Mammary epithelial cell (primary cell): ENCODE results near the genes LILRB3, LILRA5, CDC42EP5, LILRB1, GP6, TNNI3 and COX6B2.

DNA sequence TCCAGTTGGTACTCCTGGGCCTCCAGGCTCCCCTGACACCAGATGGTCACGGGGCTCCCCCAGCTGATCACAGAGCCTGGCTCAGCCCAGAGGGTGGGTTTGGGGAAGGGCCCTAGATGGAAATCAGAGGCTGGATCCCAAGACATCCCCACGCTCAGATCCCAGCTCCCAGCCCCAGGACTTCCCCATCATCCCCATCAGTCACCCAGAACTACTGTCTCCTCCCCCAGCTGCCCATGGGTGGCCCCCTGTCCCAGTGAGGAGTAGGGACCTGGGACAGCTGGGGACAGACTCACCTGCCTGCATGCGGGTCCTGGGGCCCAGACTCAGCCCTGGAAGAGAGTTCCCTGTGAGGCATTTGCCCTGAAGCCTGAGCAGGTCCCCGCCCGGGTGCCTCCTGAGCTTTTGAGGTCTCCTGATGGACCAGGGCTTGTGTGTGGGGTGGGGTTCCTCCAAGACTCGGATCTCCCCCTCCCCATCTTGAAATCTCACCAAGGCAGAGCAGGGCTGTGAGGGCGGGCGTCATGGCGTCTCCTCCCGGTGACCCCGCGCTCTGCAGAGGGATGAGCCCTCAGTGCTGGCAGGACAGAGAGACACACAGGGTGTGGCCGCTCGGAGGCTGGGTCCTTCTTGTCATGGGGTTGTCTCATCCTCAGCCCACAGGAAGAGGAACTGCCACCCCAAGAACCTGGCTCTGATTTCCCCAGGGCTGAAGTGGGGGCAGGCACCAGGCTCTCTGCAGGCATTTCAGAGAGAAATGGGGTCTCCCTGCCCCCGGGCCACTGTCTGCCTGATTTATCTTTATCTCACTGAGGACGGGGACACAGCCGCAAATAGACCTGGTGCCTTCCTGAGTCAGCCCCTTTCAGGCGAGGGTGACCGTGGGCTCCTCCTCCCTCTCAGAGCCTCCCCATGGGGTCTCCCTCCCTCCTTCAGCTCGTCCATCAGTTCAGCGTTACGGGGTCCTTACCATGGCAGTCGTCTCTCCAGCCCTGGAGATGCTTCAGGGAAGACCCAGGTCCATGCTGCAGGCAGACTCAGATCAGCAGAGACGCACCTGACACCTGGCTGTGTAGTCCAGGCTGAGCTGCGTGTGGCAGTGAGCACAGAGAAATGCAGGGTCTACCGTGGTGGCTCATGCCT, at the start of gene LILRB3:
Gene LILRB3, minus strand, starts transcription at position 557 of the 1,143 bp plus-strand sequence.
- CAGE, long polyA plus RNA, result no peak
- RRBS, result no CpG with 5 or more reads among the region's 26 CpGs

DNA sequence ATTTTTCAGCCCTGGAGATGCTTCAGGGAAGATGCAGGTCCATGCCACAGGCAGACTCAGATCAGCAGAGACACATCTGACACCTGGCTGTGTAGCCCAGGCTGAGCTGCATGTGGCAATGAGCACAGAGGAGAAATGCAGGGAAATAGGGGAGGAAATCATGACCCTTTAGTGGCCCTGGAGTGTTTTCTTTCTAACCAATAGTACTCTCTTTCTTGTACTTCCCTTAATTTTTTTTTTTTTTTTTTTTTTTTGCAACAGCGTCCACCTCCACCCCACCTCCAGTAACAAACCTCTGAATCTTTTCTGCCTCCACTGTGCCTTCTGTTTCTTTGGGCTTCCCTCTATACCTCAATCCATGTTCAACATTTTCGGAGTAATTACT, at the start of gene LILRA5:
Gene LILRA5, minus strand, starts transcription at position 139 of the 385 bp plus-strand sequence.
- CAGE, long polyA plus RNA, result no peak
- RRBS, result no CpG with 5 or more reads among the region's 2 CpGs

- CAGE, long polyA plus RNA, result no peak
- RRBS, result no CpG with 5 or more reads among the region's 11 CpGs
These were observed 4.2 kb upstream of the LENG8 start for GRCh38 chr19:54444731-54445267.

DNA sequence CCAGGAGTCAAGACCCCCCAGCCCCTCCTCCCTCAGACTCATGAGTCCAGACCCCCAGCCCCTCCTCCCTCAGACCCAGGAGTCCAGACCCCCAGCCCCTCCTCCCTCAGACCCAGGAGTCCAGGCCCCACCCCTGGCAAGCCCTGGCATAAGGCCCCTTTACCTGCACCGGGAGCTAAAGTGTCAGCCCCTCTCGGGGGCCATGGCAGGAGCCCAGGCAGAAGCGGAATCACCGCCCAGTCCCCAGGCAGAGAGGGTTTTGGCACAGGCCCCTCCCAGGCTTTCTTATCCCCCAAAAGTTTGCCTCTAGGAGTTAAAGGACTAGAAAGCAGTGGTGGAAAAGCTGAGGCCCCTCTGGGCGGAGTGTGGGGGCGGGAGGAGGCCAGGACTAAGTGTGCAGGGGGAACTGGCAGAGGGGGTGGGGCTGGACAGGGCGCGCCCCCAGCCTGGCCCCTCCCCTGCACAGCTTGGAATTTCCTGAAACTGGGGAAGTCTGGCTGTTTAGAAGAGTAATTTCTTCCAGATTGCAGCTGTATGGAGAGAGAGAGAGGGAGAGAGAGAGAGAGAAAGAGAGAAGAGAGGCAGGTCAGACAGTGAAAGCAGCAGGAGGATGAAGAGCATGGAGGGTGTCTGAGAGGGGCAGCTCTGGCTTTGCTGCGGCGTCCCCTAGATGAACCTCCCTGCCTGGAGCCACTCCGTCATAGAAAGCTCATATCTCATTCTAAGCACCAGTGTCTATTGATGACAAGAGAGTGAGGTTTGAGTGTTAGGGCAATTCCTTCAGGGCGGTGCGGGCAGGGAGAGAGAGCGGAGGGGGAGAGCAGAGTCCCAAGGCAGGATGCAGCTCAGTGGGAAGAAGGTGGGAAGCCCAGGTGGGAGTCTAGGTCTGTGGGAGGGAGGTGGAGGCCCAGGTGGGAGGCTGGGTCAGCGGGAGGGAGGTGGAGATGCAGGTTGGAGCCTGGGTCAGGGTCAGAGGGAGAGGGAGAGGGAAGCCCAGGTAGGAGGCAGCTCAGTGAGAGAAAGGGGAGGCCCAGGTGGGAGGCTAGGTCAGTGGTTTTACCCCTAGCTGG, at the start of gene CDC42EP5:
Gene CDC42EP5, minus strand, starts transcription at position 396 of the 1,070 bp plus-strand sequence.
- CAGE, long polyA plus RNA, result no peak
- RRBS, result no CpG with 5 or more reads among the region's 15 CpGs

DNA sequence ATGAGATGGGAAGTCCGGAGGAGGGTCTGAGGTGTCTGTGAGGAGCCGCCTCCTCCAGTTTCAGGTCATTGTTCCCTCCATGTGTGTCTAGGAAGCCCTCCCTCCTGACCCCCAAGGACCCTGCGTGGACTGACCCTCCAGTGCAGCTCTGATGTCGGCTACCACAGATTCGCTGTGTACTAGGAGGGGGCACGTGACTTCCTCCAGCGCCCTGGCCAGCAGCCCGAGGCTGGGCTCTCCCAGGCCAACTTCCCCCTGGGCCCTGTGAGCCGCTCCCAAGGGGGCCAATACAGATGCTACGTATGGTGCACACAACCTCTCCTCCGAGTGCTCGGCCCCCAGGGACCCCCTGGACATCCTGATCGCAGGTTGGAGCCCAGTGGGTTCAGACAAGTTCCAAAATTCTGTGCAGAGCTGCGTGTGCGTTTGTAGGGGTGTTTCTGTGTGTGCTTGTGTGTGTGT, 21.7 kb upstream of the LILRA2 start:
- CAGE, long polyA plus RNA, result no peak
- RRBS, result no CpG with 5 or more reads among the region's 15 CpGs

DNA sequence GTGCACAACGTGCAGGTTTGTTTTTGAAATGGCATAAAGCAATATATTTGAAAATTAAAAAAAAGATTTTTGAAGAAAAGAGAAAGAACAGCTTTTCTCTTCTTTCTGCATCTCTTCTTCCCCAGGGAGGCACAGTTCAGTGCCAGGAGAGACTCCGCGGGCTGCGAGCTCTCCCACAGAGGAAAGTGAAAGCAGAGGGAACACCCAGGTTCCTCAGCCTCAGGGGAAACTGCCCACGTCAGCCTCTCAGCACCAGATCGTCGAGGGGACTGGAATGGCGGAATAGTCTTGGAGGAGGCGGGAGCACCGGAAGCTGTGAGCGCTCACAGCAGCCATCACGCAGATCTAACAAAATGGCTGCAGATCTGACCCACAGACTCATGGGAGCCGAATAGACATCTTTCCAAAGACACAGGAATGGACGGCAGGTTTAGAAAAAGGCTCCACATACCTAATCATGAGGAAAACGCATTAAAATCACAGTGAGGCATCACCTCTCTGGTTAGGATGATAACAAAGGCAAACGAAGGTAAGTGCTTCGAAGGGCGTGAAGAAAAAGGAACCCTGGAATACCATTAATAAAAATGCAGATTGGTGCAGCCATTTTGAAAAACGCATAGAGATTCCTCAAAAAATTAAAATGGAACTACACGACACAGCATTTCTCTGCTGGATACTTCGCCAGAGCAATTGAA, 11.8 kb upstream of the LILRA2 start:
- CAGE, long polyA plus RNA, result no peak
- RRBS, result no CpG with 5 or more reads among the region's 21 CpGs

DNA sequence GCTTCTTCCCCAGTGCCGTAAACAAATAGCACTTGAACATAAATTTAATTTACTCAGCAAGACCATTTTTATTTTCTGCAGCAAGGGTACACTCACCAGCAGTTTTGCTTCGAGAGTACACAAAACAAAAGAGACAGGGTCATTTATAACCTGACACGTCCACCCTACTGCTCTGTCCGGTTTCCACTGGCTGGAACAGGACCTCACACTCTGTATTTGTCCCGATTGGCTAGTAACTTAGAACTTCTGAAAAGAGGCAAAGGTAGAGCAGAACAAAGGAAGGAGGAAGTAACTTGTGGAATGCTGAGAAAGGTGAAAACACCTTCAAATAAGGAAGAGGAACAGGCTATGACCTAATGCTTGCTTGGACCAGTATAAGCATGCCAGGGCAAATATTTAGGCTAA, 2.4 kb upstream of the LILRB1 start:
- CAGE, long polyA plus RNA, result no peak
- RRBS, result no CpG with 5 or more reads among the region's 5 CpGs

DNA sequence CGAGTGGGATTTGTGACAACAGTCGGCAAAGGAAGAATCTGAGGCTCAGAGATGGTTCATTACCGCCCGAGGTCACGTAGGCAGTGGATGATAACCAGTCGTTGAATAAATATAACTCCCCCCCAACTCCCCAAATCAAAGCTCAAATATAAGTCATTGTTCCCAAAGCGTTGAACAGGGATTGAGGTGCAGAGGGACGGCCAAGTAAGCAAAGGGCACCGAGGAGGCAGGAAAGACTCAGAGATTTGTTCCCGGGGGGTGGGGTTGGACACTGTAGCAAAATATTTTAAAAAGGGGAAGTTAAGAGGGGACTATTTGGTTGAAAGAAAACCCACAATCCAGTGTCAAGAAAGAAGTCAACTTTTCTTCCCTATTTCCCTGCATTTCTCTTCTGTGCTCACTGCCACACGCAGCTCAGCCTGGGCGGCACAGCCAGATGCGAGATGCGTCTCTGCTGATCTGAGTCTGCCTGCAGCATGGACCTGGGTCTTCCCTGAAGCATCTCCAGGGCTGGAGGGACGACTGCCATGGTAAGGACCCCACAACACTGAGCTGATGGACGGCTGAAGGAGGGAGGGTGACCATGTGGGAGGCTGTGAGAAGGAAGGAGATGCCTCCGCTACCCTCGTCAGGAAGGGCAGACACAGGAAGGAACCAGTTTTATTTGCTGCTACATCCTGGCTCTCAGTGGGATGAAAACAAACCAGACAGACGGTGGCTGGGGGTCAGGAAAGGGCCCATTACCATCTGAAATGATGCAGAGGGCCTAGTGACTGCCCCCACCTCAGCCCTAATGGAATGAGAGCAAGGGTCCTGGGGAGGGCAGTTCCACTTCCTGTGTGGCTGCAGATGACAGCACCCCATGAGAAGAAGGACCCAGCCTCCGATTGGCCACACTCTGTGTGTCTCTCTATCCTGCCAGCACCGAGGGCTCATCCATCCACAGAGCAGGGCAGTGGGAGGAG, at the start of gene LILRB1:
Gene LILRB1, plus strand, starts transcription at position 381 of the 965 bp plus-strand sequence.
- CAGE, long polyA plus RNA, result no peak
- RRBS, result no CpG with 5 or more reads among the region's 21 CpGs

DNA sequence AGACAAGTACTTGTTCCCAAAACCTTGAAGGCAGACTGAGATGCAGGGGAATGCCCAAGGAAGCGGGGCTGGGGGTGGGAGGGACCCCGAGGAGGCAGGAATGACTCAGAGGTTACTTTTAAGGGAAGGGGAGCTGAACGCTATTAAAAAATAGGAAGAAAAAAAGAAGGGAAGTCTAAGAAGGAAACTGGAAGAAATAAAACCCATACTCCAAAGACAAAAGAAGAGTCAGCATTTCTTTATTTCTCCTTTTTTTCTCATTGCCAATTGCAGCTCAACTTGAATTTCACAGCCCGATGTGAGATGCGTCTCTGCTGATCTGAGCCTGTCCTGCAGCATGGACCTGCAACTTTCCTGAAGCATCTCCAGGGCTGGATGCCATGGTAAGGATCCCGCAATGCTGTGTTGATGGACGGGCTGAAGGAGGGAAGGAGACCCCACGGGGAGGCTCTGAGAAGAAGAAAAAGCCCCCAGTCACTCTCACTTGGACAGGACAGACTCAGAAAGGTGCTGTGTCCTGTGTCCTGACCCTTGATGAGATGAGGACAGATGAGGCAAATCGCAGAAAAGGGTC, 13.4 kb downstream of the LILRB1 start:
- CAGE, long polyA plus RNA, result no peak
- RRBS, result no CpG with 5 or more reads among the region's 9 CpGs

GRCh38 chr19:55038028-55038621, at the start of gene GP6:
GP6 (minus strand) TSS chr19:55038264.
- CAGE, long polyA plus RNA, result no peak
- RRBS, result no CpG with 5 or more reads among the region's 16 CpGs

GRCh38 chr19:55087938-55088242, 12.2 kb downstream of the EPS8L1 start:
- CAGE, long polyA plus RNA, result no peak
- RRBS, result no CpG with 5 or more reads among the region's 9 CpGs

DNA sequence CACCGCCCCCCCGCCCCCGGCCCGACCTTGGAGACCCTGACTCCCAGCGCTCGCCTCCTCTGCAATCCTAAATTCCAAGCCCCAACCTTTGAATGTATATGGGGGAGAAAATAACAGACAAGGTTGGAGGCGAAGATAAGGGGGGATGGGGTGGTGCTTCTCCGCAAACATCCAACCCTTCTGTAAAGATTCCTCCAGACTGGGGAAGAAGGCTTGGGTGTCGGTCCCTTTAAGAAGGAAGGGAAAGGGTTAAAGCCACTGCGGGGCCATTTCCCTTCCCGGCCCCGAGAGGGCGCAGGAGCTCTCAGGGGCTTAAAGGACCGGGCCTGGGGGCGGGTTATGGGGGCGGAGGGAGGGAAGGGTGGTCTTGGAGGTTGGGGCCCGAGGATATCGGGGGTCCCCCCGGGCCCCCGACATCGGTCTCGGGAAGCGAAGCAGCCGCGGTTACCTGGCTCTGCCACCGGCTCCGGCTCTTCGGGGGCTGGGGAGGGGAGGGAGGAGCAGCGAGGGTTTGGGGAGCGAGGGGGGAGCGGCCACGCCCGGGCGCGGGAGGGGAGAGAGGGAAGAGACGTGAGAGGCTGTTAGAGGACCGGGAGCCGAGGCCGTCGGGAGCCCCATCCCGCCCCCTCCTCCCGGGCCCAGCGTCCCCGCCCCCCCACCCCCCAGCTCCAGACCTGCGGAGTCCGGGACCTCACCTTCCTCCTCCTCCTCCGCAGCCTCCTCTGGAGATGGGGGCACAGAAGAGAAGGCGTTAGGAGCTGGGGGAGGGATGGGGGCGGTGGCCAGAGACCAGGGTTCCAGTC, 2.8 kb downstream of the TNNT1 start:
- CAGE, long polyA plus RNA, result no peak
- RRBS, result 3% methylated on average over 27 of the region's 49 CpGs

DNA sequence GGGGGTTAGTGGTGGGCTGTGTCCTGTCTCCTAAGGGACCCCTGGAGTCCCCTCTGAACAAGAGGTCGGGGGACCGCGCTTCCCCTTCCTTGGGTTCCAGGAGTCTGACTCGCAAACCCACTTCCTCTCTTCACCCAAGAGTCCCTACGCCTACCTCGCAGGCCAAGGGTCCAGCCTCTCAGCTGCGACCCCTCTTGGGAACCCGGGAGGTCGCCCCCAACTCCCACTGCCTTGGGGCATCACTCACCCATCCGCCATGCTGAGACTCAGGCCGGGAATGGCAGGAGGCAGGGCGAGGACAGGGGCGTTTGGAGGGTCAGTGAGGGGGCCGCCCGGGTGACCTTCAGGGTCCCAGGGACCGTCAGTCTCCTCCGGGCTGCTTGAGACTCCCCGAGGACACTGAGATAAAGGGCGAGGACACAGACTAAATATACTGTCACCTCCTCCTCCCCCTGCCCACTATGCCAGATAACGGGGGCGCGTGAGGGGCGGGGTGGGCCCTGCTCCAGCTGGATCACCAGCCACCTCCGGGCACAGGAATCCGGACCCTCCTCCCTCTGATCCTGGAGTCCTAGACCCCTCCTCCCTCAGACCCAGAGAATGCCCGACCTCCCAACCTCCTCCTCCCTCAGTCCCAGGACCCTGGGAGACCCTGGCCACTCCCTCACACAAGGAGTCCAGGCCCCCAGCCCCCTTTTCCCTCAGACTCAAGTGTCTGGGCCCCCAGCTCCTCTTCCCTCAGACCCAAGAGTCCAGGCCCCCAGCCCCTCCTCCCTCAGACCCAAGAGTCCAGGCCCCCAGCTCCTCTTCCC, at the start of gene TNNI3:
Gene TNNI3, minus strand, starts transcription at position 401 of the 812 bp plus-strand sequence.
- CAGE, long polyA plus RNA, result no peak
- RRBS, result 40% methylated on average over 10 of the region's 26 CpGs

GRCh38 chr19:55159645-55160301, 2.2 kb upstream of the TNNI3 start:
- CAGE, long polyA plus RNA, result no peak
- RRBS, result 7% methylated on average over 1 of the region's 10 CpGs

GRCh38 chr19:55188516-55189175, 8.6 kb upstream of the SYT5 start:
- CAGE, long polyA plus RNA, result no peak
- RRBS, result 55% methylated on average over 2 of the region's 12 CpGs

GRCh38 chr19:55231846-55232761, 3.5 kb upstream of the TMEM86B start:
- CAGE, long polyA plus RNA, result no peak
- RRBS, result no CpG with 5 or more reads among the region's 24 CpGs

GRCh38 chr19:55321474-55322176, 3.5 kb downstream of the TMEM150B start:
- CAGE, long polyA plus RNA, result no peak
- RRBS, result no CpG with 5 or more reads among the region's 9 CpGs

DNA sequence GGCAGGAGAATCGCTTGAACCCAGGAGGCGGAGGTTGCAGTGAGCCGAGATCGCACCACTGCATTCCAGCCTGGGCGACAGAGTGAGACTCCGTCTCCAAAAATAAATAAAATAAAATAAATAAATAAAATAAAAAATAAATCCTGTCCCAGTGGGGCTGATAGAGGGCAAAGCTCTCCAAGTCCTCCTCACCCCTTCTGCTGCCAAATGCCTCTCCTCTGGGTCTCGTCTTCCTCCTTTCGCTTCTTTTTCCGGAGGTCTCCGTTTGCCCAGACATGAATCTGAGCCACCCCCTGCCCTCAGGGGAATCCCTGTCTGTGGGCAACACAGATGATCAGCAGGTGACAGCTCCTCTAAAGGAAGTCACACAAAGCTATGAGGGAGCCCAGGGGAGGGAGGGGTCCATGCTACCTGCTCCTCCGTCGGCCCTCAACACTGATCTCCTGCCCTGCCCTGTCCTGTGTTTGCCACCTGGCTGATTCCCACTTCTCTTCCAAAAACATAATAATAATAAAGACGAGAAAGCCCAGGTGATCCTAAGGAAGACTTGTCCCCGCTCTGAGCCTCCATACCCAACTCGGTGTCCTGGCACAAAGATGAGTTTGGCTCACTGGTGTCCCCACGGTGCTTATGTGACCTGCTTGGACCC, 466 bp downstream of the TMEM150B start:
- CAGE, long polyA plus RNA, result no peak
- RRBS, result no CpG with 5 or more reads among the region's 16 CpGs

DNA sequence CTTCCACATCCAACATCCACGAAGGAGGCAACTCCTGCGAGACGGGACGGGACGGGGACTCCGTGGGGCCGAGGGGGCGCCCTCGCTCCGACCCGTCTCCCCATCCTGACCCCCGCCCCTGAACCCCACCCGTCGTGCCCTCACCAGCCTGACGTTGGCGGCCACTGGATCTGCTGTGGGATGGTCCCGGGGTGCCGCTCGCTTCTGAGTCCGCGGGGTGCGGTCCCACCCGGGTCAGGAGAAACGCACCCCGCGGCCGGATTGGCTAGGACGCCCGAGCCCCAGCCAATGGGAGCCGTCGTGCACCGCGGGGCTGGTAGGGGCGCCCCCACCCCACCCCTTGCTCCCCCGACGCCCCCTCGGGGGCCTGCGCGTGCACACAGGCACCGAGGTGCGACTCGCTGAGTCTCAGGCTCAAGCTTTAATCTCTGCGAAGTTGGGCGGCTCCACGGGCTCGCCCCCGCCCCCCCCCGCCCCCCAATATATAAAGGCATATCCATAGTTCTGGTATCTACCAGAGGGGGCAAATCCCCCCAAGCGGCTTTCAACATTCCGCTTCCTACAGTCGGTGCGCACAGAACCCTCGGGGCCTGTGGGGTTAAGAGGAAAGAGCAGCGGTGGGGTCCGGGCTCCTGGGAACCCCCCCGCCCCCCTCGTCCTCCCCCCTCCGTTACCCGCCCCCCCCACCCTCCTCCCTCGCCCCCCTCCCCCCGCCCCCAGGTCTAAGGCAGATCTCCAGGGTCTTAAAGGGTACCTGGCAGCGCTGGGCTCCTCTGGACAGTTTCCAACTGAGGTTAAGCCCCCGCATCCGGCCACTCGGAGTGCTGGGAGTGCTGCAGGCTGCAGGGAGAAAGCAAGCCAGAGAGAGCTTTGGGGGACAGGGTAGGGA, at the start of gene COX6B2:
Gene COX6B2, minus strand, starts transcription at position 214 of the 889 bp plus-strand sequence.
- CAGE, long polyA plus RNA, result no peak
- RRBS, result 10% methylated on average over 10 of the region's 65 CpGs

- CAGE, long polyA plus RNA, result no peak
- RRBS, result no CpG with 5 or more reads among the region's 10 CpGs
These were observed 749 bp upstream of the TMEM238 start for GRCh38 chr19:55384841-55385240.